ENCODE results near the gene BRINP2.

GRCh38 chr1:176795264-176795610, 332.3 kb downstream of the PAPPA2 start:
- RRBS: no CpG with 5 or more reads among the region's 2 CpGs

- RRBS: 3% methylated on average over 11 of the region's 29 CpGs
Observed at GRCh38 chr1:177170494-177171185, at the start of gene BRINP2. Gene BRINP2 (plus strand): TSS chr1:177170958.

GRCh38 chr1:177256418-177256924, 85.7 kb downstream of the BRINP2 start:
- RRBS: no CpG with 5 or more reads among the region's 11 CpGs

DNA sequence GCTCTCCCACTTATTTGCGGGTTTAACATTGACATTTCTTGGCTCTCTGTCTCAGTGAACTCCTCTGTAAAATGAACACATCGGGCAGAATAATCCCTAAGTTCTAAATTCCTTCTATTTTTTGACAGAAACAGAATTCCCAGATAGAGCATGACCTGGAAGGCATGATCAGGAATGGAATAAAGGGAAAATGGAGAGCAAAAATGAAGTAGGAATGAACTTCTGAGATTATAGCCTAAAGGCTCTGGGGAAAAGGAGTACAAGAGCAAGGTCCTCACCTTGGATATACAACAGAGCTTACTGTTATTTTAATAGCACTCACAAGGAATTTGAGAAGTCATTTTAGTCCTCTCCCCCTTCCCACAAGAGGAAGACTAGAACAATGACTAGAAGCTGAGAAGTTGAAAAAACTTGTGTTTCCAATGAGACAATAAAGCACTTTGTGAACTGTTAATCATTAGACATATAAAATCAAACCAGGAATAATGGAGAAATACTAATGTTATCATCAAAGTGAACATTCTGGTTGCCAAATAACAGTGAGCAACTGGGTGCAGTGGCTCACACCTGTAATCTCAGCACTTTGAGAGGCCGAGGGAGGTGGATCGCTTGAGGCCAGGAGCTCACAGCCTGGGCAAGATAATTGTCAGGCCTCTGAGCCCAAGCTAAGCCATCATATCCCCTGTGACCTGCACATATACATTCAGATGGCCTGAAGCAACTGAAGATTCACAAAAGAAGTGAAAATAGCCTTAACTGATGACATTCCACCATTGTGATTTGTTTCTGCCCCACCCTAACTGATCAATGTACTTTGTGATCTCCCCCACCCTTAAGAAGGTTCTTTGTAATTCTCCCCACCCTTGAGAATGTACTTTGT, 54.1 kb upstream of the RASAL2 start:
- RRBS: no CpG with 5 or more reads among the region's 4 CpGs

GRCh38 chr1:178052544-178052930, 41.4 kb upstream of the RASAL2 start:
- RRBS: no CpG with 5 or more reads among the region's 2 CpGs

- RRBS: 1% methylated on average over 24 of the region's 62 CpGs
Observed at GRCh38 chr1:178094153-178094877, 411 bp downstream of the RASAL2 start.

DNA sequence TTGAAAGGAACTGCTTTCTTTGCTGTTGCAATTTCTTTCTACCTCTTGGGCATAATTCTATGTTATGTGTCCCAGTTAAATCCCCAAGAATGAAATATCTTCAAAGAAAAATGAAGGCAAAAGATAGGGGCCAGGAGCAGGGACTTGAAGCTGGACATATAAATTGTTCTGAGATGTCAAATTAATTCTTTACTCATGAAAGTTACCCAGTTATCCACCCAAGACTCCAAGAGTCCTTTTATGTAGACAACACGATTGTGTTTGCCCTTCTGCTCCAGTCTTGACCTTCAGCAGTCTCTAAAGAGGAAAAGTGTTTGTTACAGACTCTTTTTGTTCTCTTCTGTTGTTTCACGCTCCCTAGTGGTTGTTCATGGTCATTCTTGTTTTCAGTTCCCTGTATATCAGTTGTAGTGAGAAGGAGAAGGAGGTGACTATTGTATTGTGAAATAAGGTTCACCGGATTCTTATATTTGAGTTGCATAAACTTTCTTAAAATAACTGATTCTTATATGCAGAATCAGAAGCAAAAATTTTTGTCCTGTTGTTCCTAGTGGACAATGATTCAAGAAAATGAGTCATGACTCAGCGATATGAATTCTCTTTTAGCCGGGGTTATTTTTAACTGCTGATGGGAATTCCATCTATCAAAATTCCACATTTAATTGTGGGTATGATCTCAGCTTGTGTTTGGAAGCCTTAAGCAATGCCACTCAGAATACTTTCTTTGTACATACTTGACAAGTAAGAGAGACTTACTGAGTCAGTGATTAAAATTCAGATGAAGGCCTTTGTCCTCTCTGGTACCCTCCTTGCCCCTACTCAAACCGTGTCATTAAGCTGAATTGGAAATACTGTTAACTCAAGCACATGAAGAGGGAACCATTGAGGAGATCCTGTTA, 152.2 kb downstream of the CLEC20A start:
- RRBS: 11% methylated on average over 3 of the region's 6 CpGs

DNA sequence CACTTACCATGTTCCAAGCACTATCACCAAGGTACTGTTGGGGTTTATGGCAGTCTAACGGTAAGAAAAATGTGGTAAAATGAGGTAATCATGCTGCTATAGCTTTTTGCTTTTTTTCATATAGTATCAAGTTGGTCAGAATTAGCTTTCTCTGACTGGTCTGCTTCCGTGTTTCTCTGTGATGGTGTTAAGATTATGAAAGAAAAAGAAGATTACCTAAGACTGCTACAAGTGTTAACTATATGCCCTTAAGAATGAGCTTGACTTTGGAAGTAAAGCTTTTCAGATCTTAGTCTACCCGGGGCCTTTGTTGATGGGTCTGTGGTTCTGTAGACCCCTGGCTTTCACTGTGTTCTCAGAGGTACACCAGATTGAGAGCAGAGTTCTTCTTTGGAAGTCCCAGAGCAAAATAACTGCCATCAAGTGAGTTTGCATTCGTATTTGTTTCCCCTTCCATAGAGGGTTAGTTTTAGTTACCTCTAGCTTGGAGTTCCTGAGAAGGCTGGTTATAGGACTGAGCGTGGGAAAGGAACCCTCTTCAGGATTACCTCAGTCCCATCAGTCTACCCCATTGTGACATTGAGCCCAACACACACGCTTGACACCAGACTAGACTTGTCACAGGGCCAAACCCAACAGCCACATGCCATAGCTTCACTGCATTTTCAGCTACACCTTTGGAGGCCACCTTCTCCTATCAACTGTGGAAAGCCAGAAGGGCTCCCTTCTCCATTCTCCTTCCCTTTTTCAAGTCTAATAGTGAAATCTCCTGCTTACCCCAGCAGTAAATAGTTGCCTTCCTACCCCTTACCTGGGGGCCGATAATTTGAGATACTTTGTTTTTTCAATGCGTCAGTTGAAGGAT, 20.1 kb downstream of the CLEC20A start:
- RRBS: no CpG with 5 or more reads among the region's 8 CpGs

GRCh38 chr1:178513720-178514069, 786 bp downstream of the TEX35 start:
- RRBS: no CpG with 5 or more reads among the region's 9 CpGs

DNA sequence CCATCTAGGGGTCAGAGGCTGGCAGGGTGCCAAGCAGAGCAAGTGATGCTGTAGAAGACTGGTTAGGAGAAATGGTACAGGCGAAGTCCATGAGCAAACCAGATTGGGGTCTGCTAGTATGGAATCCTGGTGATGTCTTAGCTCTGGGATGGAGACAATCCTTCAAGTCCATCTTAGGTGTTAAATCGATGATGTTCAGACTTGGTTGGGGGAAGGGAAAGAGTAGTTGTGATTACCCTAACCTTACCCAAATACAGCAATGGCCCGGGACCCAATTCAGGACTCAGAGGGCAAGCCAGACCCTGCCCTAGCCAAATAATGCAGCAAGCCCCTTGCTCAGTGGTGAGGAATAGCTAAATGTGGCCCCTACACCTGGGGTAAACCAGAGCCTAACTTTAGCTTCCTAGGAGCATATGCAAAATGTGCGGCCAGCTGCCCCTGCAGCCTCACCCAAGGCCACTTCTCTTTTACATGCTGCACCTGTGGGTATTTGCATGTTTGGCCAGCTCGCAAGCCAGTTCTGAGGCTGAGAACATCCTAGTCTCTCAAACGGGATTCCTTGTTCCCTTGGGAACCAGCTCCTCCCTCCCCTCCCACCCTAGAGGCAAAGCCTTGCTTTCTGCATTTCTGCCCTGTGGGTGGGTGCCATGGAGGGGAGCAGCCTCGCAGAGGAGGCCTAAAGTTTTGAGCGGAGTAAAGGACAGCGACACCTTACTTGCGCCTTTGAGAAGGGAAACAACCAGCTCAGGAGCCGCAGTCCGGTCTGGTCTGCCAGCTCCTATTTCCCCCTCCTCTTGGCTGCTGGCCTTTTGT, 68.3 kb downstream of the TEX35 start:
- RRBS: no CpG with 5 or more reads among the region's 12 CpGs

- RRBS: no CpG with 5 or more reads among the region's 21 CpGs
Observed at GRCh38 chr1:178938823-178939819, 68.2 kb upstream of the ANGPTL1 start.

GRCh38 chr1:179118522-179119049, 36.7 kb downstream of the TOR3A start:
- RRBS: no CpG with 5 or more reads among the region's 5 CpGs

GRCh38 chr1:179190756-179191435, 38.6 kb downstream of the ABL2 start:
- RRBS: no CpG with 5 or more reads among the region's 6 CpGs

GRCh38 chr1:179292420-179292963, 1.1 kb upstream of the SOAT1 start:
- RRBS: no CpG with 5 or more reads among the region's 9 CpGs

GRCh38 chr1:179709675-179710423, 33.2 kb upstream of the FAM163A start:
- RRBS: no CpG with 5 or more reads among the region's 5 CpGs

GRCh38 chr1:179878492-179878996, 941 bp upstream of the TOR1AIP2 start:
- RRBS: no CpG with 5 or more reads among the region's 1 CpG

DNA sequence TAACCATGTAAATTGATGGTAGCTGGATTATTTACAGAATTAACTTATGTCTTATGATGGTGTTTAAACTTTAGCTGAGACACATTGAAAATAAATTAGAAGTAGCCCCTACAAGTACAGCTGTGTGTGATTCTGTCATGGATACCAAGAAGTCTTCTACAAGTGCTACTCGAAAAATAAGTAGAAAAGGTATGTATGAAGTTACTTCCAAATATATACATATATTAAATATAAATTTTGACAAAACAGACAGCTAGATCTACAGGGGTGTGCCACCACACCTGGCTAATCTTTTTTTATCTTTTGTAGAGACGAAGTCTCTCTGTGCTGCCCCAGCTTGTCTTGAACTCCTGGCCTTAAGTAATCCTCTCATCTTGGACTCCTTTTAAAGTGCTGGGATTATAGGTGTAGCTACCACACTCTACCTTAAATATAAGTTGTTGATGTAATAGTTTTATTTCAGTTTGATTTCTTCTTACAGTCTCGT, 35.9 kb downstream of the CEP350 start:
- RRBS: no CpG with 5 or more reads among the region's 3 CpGs

DNA sequence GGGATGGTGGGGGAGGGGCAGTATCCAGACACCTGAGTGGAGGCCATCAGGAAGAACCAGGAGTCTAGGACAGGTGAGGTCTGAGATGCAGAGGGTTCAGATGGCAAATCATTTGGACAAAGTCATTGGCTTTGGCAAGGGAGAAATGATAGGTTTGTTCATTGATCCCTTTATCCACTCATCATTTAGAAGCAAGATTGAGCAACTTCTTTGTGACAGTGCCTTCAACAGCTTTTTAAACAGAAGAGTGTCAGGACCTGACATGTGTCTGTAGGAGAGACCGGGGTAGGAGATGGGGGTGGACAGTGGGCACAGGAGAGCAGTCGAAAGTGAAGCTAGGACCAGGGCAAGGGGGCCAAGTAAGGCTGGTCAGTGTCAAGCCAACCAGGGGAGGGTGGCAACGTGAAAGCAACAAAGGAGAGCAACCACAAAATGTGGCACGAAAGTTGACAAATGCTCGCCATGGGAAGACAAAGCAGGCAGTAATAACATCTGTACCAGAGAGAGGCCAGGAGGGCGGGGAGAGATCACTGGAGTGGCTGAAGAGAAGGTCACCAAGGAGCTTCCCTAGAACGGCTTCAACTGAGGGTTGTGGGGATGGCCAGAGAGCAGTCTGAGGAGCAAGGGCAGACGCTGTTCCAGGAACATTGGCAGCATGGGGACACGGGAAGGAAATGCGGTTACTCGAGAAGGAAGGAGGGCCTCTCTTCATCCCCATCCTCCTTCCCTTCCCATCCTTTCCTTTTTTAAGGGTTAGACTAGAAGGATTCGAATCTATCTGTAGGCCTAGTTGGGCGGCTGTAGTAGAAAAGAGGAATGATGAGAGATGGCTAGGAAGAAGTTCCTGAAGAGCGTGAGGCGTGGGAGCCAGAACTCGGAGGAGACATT, 17.0 kb downstream of the QSOX1 start:
- RRBS: no CpG with 5 or more reads among the region's 16 CpGs

- RRBS: no CpG with 5 or more reads among the region's 12 CpGs
Observed at GRCh38 chr1:180199469-180200328, 30.4 kb upstream of the LHX4 start.

All from zone of skin (tissue), 1 donor.